Epidermal melanocyte (primary cell): ENCODE measurements around a stretch of chr2.

GRCh38 chr2:219560632-219561117 lies 10.7 kb downstream of the OBSL1 start:
- RRBS = no CpG with 5 or more reads among the region's 7 CpGs

- RRBS = 92% methylated on average over 2 of the region's 21 CpGs
These were observed 8.9 kb downstream of the OBSL1 start for GRCh38 chr2:219562448-219562879.

DNA sequence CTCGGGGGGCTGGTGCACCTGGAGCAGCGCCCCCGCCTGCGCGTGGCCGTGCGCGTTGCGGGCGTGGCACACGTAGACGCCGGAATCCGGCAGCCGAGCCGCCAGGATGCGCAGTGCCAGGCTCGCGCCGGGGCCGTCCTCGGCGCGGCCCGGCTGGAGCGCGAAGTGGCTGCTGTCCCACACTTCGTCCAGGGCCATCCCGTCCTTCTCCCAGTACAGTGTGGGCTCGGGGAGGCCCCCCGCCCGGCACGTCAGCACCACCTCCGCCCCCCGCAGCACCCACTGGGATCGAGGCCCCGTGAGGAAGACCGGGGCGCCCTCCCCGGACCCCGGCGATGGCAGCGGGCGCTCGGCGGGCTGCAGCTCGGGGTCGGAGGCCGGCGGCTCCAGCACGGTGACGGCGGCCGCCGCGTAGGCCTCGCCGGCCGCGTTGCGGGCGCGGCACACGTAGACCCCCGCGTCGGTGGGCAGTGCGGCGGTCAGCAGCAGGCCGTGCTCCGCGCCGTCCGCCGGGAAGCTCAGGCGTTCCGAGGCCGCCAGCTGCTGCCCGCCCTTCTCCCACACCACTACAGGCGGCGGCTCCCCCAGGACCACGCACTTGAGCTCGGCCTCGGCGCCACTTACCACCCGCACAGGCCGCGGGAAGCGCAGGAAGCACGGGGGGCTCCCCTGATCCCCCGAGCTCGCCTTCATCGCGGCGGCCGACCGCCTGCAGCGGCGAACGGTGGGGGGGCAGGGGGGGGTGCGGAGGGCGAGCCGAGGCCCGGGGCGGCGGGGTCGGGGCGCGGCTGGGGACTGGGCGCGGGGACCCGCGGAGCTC lies 589 bp downstream of the OBSL1 start:
- RRBS = 3% methylated on average over 61 of the region's 113 CpGs

GRCh38 chr2:219664986-219665456 lies 37.6 kb downstream of the SLC4A3 start:
- RRBS = no CpG with 5 or more reads among the region's 4 CpGs

DNA sequence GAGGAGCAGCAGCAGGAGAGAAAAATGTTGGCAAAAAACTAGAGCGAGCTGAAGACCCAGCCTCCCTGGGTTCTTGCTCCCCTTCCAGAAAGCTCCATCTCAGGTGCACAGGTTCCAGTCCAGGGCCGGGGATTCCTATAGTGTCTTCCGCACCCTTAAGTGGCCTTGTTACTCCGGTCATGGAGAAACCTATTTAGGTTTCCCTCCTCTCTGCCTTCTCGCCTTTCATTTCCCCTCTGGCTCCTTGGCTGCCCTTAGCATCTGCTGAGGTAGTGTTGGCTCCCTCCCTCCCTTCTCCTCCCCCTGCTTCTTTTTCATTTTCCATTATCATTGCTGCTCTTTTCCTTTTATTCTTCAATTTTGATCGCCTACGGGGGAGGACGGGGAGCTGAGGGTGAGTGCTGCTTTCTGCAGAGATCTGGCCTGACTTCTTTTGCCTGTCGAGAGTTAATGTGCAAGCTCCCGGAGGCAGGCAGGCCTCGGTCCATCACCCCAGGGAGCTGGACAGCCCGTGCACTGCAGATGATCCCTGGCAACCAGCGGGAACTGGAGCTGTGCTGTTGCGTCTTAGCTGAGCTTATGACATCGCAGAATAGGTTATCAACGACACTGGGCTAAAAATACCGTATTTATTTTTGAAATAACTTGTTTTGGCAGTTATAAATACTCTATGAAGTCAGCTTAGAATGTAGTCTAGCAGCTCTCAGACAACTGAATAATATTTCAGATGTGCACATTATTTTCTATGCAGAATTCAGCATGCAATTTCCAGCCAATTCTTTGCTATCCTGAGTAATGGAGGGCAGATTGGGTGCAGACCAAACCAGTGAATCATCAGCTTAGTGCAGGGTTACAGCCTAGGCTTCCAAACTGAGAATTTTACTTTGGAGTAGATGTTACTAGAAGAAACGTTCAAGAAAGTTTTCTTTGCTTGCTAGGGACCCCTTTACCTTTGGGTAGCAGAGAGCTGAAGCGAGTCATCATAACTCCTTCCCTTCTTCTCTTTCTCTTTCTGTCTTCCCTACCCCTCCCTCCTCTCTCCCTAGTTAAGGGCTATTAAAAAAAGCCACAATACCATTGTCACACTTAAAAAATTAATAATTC lies 141.9 kb downstream of the SLC4A3 start:
- RRBS = 93% methylated on average over 2 of the region's 19 CpGs

DNA sequence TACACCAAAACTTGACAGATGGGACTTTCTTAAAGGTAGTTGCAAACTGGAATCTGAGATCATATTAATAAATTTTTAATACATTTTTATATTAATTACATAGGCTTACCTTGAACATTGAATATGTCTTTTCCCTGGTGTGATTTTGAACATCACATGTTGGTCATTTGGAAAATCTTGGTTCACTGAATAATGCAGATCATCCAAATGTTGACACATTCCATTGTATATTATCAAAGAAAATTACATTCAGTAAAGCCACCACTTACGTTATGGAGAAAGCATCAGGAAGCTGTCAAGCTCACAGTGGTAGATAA lies 597.0 kb downstream of the EPHA4 start:
- RRBS = no CpG with 5 or more reads among the region's 1 CpG

GRCh38 chr2:222594699-222595219 lies 61.1 kb downstream of the FARSB start:
- RRBS = no CpG with 5 or more reads among the region's 1 CpG

GRCh38 chr2:222805881-222806041 lies 55.1 kb upstream of the ACSL3 start:
- RRBS = no CpG with 5 or more reads among the region's 2 CpGs

DNA sequence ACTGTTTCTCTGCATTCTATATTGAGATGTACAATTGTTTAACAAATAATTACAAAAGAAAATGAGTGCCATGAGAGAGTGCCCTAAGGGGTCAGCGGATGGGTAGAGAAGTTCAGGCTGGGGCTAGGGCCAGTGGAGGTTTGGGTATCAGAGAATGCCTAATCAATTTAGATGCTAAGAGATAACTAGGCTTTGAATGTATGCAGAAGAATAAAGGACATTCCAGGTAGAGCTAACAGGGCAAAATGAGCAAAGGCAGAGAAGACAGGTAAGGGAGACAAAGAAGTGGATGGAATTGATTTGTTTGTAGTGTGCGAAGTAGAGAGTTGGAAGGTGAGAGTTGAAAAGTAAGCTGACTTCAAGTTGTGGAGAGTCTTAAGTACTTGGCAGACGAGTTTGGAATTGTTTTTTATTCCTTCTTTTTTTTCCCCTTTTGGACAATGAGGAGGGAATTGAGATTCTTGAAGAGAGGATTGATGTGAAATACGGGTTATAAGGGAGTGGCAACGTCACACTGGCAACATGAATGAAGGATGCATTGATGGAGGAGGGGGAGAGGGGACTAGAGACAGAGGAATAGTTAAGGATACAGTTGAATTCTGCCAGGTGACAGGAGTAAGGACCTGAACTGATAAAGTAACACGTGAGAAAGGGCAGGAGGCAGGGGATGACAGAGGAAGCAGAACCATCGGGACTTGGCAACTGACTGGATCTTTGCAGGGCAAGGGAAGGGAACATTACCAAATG lies 9.8 kb downstream of the ACSL3 start:
- RRBS = no CpG with 5 or more reads among the region's 7 CpGs

DNA sequence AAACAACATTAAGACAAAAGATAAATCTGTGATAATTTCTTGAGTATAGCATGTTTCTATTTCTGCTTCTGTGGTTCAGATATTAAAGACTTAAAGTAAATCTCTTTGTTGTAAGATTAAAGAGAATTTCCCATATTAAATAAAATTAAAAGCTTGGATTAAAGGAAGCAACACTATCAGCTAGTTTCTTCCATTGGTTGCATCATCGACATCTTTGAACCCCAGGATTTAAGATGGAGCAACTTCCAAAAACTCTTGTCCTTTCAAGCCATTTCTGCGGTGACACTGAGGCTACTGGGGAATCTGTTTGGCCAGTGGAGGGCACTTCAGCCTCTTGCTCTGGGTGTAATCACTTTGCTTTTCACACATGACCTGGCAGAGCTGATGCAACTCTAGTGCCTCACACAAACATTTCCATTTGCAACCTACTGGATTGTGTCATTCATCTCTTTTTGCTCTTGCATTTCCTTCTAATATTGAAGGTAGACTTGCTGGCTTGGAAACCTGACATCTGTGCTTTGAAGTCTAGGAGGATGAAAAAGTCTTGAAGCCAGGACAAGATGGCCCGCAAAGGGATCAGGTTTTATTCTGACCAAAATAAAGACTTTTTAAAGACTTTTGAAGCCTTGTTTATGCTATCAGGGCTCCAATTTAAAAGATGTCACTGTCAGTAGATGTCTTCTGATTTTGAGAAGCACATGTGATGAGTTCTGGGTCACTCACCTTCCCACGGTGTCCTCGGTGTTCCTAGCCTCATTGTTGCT lies 70.0 kb upstream of the KCNE4 start:
- RRBS = no CpG with 5 or more reads among the region's 5 CpGs

DNA sequence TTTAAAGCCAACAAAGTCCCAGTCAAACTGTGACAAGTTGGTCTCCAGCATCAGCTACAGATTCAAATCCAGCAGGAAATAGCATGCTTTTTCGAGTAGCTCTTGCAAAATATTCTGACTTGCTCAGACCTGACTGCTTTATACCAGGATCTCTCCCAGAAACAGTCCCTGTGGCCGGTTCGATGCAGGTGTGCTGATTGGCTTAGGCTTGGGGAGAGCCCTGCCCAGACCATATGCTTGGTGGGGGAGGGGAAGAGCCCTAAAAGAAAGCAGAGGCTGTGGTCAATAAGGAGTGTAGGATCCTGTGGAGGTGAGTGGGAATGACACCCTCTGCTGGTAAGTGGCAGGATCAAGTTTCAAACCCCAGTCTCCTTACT lies 49.6 kb downstream of the KCNE4 start:
- RRBS = no CpG with 5 or more reads among the region's 3 CpGs

GRCh38 chr2:223723879-223724432 lies 113.4 kb downstream of the AP1S3 start:
- RRBS = 95% methylated on average over 2 of the region's 7 CpGs

- RRBS = no CpG with 5 or more reads among the region's 5 CpGs
These were observed 4.0 kb upstream of the AP1S3 start for GRCh38 chr2:223841255-223841949.

DNA sequence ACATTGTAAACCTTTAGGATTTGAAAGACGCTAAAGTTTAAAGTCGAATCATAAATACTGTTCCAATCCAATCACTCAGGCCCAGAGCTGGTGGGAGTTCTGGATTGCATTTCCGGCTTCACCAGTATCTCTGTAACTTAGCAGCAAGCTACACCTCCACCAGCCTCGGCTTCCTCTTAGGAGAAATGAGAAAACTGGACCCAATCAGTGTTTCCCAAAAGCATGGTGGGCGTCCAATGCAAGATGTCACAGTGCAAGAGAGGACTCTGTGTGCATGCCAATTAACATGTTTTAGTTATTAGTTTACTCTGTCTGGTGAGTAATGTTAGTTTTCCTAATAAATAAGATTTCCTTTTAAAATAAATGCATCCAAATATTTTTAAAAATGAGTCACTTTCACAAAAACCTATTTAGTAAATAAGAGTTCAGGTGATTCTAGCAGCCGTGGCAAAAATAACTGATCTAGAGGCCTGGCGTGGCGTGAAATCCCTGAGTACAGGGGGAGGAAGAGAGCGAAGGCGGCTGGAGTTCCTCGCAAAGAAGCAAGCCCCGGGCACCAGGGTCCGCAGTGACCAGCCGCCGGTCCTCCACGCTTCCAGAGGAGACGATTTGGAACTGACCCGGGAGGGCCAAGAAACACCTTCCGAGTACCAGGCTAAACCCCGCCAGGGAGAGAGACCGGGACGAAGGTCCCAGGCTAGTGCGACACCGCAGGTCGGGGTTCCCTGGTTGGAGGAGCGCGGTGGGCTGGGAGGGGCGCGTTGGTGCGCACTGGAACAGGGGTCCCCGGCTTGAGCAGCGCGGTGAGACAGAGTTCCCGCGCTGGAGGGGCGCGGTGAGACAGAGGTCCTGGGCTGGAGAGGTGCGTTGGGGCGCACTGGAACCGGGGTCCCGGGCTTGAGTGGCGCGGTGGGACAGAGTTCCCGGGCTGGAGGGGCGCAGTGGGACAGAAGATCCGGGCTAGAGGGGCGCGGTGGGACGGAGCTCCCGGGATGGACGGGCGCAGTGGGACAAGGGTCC lies 1.1 kb downstream of the WDFY1 start:
- RRBS = 2% methylated on average over 21 of the region's 52 CpGs

DNA sequence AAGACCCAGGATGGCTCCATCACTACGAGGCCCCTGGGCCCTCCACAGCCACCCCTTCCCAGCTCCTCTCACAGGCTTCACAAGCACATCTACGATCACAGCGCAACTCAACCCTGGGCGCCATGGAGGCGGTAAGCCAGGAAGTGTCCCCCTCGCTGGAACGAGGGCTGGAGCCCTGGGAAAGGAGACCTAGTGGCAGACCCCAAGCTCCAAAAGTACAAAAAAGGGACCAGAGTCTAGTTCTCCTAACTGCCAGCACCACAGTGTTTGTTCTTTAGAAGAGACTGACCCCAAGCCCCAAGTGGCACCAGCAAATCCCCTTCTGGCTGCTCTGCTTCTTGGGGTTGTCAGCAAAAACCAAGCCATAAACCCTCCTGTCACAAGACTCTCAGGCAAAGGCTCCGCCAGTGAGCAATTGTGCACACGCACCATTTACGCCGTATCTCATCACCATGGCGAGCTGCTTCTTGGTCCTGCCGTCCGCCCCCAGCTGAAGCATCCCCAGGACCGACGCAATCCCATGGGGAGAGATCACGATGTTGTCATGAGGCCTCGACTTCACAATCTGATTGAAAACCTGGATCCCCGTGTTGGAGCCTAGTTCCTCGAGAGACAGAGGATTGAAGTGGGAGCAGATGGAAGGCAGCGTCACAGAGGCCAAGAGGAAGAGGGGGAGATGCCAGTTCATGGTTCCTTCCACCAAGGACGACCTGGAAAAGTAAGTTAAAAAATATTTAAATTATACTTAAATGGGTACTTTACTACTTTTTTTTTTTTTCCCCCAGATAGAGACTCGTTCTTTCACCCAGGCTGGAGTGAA lies 37.7 kb downstream of the SERPINE2 start:
- RRBS = no CpG with 5 or more reads among the region's 23 CpGs

DNA sequence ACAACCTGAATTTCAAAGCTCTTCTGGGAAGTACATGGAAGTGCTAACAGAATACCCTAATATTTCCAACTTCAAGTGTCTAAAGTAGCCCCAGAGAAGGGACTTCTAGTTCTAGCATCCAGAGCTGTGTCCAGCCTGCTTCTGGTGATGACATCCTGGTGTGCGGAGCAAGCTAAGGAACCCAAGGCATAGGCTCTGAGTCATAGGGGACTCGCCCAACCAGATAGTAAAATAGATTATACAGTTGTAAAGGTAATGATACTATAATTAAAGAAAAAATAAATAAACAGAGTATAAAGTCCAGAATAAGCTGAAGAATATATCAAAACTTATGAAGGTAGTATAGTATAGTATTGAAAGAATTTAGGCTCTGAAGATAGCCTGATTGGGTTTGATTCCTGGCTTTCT lies 108.1 kb upstream of the SERPINE2 start:
- RRBS = no CpG with 5 or more reads among the region's 2 CpGs

- RRBS = no CpG with 5 or more reads among the region's 2 CpGs
These were observed 160.2 kb downstream of the FAM124B start for GRCh38 chr2:224241781-224242021.

DNA sequence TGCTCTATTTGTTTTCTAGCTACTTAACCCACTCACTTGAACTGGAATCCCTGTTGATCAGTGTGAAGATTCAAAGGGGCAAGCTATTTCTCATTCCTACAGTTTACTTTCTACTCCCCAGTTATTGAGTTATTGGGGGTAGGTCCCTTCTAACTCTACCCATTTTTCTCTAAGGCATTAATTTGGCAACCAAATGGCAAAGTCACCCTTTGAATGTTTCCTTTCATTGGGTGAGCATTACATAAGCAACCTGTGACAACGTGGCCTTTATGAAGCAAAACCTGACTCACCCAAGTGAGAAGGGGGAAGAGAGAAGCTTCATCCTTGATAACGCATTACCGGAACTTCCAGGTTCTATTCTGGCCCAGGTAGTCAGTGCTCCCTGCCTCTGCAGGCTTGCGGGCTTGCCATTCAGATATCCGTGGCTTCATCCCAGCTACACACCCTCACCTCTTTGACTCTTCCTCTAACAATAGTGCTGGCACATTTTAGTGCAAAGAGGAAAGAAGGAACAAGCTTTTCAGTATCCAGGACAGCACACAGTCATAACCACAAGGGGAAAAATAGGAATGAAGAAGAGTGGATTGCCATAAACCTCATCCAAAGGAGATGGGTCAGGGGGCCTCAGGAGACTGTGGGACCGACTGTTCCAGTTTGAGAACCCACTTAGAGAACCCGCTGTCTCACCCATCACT lies 39.1 kb upstream of the FAM124B start:
- RRBS = no CpG with 5 or more reads among the region's 7 CpGs

- RRBS = no CpG with 5 or more reads among the region's 2 CpGs
These were observed 65.0 kb downstream of the CUL3 start for GRCh38 chr2:224519884-224520858.

GRCh38 chr2:224580028-224580399 lies 5.1 kb downstream of the CUL3 start:
- RRBS = no CpG with 5 or more reads among the region's 3 CpGs